Left lung (tissue), 1 donor: ENCODE data around the genes MLXIP, LRRC43 and B3GNT4.

DNA sequence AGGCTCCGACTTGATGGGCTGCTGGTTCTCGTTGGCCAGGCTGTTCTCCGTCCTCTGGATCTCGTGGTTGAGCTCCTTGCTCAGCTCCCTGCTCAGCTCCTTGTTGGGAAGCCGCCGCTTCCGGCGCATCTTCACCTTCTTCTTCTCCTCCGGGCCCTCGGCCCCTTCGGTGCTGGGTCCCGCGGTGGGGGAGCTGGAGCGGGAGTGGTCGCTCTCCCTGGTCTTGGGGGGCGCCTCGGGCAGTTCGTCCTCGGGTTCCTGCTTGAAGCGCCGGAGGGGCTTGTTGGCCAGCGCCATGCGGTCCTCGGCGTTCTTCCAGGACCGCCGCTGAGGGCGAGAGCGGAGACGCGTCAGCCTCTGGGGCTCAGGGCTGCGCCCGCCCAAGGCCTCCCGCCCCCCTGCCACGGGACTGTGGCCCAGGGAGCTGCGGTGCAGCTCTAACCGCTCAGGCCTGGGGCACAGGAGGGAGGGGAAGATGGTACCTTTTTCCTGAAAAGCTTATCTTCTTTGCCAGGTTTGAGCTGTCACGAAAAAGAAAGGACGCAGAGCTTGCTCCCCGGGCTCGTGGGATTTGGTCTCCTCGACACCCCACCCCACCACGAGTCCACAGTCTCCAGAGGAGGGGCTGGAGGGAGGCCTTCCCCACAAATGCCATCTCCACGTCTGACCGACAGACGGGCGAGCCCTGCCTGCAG is 42.7 kb downstream of the RNF34 start:
- PRO-cap: no peak

DNA sequence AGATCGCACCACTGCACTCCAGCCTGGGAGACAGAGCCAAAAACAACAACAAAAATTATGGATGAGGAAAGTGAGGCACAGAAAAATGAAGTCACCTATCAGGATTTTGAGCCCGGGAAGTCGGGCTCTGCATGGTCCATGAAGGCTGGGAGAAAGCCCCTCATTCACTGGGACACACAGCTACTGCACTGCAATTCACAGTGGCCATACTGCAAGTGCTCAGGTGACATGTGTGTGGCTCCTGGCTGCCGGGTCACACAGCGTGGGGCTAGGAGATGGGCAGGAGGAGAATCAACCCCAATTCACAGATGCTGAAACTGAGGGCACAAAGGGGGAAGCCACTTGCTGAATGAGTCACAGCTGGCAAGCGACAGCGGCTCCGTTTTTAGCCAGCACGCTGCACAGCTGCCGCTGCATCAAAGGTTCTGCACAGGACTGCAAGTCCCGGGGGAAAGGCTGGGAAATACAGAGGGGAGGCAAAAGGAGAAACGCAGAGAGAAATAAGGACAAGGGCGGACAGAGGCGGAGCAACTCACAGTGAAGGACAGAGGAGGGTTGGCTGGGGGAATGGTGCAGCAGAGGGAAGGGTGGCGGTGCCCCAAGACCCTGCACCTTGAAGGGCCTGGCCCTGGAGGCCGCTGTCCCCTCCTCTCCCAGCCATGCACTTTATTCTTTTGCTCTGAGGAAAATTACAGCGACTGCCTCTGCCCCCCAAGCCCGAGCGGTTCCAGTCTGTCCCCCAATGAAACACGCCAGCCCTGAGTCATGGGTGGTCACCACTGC is 57.8 kb downstream of the KDM2B start:
- PRO-cap: unidirectional peak, plus-strand start at position 509 of the sequence

DNA sequence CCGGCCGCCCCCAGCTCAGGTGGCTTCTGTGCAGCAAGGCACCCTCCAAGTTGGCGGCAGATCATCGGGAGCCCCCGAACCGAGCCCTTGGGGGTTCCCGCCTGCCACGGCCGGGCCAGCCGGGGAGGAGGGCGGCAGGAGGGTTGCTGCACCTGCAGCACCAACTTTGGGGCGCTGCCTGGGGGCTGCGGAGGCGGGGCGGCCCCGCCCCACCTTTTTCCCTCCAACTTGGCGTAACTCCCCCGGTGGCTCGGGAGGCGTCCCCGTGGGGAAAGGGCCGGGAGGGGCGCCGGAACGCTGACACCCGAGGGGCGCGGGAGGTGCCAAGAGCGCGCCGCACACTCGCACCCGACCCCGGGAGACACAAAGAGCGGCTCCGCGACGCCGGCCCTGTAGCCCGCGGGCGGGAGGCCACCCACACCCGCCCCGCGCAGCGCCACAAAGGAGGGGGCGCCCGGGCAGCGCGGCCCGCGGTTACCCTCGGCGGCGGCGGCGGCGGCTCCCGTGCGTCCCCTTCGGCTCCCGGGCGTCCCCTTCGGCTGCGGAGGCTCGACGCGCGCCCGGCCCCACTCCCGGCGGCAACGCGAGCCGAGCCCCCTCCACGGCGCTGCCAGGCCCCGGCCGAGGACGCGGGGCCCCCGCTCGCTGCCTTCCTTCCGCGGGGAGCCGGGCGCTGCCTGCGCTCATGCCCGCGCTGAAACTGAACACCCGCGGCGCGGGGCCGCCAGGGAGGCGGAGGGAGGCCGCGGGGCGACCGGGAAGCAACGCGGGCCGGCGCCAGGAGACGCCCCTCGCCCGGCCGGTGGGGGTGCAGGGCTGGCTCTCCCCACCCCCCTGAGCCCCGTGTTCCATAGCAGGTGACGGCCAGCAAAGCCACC is 43.1 kb downstream of the KDM2B start:
- PRO-cap: bidirectional peak, plus-strand start at position 441 of the sequence, minus-strand start at position 365 of the sequence

DNA sequence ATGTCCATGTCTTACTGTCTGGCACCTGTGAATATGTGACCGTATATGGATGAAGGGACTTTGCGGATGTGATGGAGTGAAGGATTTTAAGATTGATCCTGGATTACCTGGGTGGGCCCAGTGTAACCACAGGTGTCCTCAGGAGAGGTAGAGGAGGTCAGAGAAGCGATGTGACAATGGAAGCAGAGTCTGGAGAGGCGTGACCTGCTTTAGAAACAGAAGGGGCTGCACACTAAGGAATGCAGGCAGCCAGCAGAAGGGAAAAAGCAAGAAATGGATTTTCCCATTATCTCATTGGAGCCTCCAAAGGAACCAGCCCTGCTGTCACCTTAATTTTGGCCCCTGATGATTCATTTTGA is 27.8 kb upstream of the KDM2B start:
- PRO-cap: unidirectional peak, plus-strand start at position 252 of the sequence

- PRO-cap: no peak
These were observed 20.0 kb downstream of the RHOF start for GRCh38 chr12:121773438-121773895.

- PRO-cap: no peak
These were observed 16.7 kb downstream of the RHOF start for GRCh38 chr12:121776856-121777136.

- PRO-cap: no peak
These were observed 10.6 kb downstream of the RHOF start for GRCh38 chr12:121782825-121783382.

DNA sequence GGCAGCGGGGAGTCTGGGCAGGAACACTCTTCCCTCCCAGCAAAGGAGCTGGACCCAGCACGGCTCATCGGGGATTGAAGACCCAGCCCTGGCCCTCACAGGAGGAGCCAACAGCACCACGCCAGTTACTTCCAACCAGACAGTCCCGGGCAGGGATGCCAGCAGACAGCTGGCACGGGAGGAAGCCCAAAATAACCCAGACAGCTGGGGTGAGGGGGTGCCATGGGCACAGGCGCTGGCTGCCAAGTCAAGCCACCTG is 4.3 kb upstream of the RHOF start:
- PRO-cap: no peak

DNA sequence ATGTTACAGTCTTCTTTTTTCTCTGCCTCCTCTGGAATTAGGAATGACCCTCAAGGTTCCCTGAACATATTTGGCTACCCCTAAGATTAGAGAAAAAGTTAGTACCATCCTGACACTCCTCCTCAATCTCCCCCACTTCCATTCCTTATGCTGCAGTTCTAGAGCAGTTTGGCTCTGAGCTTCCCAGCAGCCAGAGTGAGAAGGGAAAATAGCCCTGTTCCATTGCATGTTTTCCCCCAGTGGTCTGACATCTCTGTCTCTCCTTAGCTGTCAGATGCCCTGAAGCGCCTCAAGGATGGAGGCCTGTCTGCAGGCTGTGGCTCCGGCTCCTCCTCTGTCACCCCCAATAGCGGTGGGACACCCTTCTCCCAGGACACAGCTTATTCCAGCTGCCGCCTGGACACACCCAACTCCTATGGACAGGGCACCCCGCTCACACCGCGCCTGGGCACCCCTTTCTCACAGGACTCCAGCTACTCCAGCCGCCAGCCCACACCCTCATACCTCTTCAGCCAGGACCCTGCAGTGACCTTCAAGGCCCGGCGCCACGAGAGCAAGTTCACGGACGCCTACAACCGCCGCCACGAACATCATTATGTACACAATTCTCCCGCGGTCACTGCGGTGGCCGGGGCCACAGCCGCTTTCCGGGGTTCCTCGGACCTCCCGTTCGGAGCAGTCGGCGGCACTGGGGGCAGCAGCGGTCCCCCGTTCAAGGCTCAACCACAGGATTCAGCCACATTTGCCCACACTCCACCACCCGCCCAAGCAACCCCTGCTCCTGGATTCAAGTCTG is 5.7 kb downstream of the SETD1B start:
- PRO-cap: no peak

- PRO-cap: no peak
These were observed 2.5 kb downstream of the BCL7A start for GRCh38 chr12:122024105-122024663.

GRCh38 chr12:122063802-122064743 is 14.5 kb upstream of the MLXIP start:
- PRO-cap: no peak

DNA sequence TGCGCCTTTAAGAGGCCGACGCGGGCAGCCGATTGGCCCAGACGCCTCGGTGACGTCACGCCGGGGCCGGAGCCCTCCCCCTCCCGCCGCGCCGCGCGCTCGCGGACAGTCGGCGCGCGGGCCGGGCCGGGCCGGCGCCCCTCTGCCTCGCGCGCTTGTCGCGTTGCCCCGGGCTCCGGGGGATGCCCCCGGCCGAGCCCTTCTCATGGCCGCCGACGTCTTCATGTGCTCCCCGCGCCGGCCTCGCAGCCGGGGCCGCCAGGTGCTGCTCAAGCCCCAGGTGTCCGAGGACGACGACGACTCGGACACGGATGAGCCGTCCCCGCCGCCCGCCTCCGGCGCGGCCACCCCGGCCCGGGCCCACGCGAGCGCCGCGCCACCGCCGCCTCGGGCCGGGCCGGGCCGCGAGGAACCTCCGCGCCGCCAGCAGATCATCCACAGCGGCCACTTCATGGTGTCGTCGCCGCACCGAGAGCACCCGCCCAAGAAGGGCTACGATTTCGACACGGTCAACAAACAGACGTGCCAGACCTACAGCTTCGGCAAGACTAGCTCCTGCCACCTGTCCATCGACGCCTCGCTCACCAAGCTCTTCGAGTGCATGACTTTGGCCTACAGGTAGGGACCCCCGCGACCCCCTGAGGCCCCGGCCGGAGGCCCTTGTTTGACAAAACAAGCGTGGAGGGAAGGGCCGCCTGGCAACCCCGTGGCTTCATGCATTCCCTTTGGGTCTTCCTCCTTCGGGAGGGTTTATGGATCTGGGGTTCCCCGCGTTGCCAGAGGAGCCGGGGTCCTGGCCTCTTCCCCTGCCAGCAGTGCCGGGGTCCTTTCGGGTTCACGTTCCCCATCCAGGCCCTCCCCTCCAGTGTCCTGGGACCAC is at the start of gene MLXIP:
Gene MLXIP, plus strand, starts transcription at position 108 of the 880 bp plus-strand sequence.
- PRO-cap: bidirectional peak, plus-strand start at position 108 of the sequence, minus-strand start outside the sequence

GRCh38 chr12:122093034-122093602 is 14.6 kb downstream of the MLXIP start:
- PRO-cap: no peak

GRCh38 chr12:122127714-122128046 is 46.3 kb downstream of the IL31 start:
- PRO-cap: no peak

GRCh38 chr12:122182817-122183607 is at the start of gene LRRC43:
Gene LRRC43, plus strand, starts transcription at chr12:122183123.
- PRO-cap: no peak

- PRO-cap: bidirectional peak, plus-strand start at chr12:122203746, minus-strand start at chr12:122203401
These were observed at the start of gene B3GNT4 for GRCh38 chr12:122203094-122204076. Gene B3GNT4, plus strand, starts transcription at chr12:122203709.

- PRO-cap: no peak
These were observed 35.4 kb downstream of the CLIP1 start for GRCh38 chr12:122387045-122387420.

GRCh38 chr12:122516627-122517487 is 9.9 kb downstream of the RSRC2 start:
- PRO-cap: no peak

DNA sequence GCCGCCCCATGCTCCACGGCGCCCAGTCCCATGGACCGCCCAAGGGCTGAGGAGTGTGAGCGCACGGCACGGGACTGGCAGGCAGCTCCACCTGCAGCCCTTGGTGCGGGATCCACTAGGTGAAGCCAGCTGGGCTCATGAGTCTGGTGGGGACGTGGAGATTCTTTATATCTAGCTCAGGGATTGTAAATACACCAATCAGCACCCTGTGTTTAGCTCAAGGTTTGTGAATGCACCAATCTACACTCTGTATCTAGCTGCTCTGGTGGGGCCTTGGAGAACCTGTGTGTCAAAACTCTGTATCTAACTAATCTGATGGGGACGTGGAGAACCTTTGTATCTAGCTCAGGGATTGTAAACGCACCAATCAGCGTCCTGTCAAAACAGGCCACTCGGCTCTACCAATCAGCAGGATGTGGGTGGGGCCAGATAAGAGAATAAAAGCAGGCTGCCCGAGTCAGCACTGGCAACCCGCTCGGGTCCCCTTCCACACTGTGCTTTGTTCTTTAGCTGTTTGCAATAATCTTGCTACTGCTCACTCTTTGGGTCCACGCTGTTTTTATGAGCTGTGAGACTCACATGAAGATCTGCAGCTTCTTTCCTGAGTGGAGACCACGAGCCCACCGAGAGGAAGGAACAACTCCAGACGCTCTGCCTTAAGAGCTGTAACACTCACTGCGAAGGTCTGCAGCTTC is 65.4 kb downstream of the KNTC1 start:
- PRO-cap: no peak

GRCh38 chr12:122659578-122660033 is 43.6 kb downstream of the HCAR2 start:
- PRO-cap: no peak